Thoracic aorta endothelial cell (primary cell): ENCODE measurements around a stretch of chr15.

DNA sequence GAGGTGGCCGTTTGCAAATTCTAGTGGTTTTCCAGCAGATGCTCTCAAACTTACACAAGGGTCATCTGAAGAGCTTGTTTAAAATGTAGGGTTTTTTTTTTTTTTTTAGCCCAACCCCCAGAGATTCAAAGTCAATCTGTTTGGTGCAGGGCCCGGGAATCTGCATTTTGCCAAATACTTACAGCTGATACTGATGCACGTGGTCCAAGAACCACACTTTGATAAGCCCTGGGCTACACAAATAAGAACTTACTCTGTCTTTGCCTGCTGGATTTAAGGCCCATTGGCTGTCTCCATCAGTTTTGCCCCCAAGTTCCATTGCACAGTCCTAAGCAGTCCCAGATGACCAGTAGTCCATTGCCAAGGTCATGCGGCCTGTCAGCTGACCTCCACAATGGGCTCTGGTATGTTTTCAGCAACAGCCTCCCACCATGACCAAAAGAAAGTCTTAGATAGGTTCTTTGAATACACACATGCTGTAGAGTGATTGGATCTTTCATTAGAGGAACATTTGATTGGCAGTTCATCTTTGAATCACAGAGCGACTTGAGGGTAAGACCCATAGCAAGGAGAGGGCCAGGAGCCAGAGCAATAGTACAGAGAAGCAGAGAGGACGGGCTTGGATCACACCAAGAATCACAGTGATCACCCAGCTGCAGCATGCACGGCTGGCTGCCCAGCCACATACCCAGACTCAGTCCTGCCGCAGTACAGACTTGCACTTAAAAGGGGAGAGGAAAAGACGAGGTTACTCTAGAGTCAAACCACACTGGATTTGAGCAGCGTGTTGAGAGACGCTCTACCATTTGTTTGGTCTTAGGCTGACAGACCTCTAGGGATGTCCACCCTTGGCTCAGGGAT is 50.2 kb downstream of the APH1B start:
- CAGE, long polyA plus RNA, result no peak

DNA sequence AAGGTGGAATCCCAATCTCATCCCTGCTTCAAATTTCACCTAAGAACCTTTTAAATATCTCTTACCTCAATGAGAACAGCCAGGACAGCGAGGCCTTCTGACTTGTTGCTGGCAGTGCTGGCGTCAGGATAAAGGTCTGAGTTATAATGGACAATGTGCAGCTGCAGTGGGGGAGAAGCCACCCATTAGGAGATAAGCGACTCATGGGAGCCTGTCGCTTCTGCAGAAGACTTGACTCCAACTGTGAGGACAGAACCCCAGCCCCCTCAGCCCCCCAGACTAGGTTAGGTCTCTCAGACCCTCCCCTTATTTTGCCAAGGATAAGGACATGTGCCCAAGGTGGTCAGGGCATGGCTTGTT is 39.7 kb downstream of the CA12 start:
- CAGE, long polyA plus RNA, result no peak

GRCh38 chr15:63355410-63355696 is 26.3 kb downstream of the CA12 start:
- CAGE, long polyA plus RNA, result no peak

DNA sequence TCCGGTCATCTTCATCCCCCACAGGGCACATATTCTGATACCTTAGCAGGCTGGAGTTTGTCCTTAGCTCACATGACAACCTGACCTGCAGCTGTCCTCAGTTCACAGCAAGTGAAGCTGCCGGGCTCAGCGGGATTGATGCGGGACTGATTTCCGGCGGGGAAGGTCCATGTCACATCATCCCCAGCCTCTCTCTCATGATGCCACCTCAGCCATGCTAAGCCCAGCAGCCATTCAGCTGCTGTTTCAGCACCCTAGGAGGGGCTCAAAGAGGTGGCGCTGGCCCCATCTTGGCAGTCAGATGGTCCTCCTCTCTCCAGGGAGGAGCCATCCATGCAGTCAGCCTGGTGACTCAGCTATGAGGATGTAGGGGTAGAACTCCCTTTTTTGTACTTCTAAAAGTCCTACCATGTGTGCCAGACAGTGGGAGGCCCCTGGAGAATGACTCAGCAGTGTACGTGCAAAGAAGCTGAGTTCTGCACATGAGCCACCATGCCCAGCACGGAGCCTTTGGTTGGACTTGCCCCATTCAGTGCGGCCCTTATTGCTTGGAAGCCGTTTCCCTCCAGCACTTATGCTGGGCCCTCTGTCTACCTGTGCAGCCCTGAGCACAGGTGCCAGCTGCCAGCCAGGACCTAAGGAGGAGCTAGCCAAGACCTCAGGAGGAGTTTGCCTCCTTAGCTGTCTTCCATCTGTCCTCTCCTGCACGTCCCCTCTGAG is 9.4 kb downstream of the CA12 start:
- CAGE, long polyA plus RNA, result no peak

- CAGE, long polyA plus RNA, result no peak
These were observed 1.2 kb downstream of the CA12 start for GRCh38 chr15:63380521-63380795.

DNA sequence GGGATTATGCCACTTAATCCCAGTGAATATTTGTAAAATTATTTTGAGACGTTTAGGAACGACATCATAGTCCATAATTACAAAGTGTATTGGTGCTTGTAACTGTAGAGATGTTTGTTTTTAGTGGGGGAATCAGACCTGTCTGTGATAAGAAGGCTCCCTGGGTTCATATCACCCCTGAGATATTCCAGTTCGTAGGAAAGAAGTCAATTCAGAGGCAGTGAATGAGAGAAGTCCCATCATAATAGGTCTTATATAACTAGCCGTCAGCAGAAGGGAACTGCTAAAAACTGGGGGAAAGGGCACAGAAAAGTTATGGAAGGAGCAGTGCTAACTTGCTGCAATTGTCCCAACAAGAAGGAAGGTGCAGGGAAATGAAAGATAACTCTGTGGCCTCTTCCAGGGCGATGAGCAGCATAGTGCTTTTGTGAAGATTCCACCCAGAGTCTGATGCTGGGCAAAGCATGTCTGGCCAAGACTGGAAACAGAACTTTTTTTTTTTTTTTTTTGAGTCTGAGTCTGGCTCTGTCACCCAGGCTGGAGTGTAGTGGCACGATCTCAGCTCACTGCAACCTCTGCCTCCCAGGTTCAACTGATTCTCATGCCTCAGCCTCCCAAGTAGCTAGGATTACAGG is 9.1 kb upstream of the CA12 start:
- CAGE, long polyA plus RNA, result no peak

- CAGE, long polyA plus RNA, result no peak
These were observed 14.2 kb upstream of the USP3 start for GRCh38 chr15:63490113-63490616.

DNA sequence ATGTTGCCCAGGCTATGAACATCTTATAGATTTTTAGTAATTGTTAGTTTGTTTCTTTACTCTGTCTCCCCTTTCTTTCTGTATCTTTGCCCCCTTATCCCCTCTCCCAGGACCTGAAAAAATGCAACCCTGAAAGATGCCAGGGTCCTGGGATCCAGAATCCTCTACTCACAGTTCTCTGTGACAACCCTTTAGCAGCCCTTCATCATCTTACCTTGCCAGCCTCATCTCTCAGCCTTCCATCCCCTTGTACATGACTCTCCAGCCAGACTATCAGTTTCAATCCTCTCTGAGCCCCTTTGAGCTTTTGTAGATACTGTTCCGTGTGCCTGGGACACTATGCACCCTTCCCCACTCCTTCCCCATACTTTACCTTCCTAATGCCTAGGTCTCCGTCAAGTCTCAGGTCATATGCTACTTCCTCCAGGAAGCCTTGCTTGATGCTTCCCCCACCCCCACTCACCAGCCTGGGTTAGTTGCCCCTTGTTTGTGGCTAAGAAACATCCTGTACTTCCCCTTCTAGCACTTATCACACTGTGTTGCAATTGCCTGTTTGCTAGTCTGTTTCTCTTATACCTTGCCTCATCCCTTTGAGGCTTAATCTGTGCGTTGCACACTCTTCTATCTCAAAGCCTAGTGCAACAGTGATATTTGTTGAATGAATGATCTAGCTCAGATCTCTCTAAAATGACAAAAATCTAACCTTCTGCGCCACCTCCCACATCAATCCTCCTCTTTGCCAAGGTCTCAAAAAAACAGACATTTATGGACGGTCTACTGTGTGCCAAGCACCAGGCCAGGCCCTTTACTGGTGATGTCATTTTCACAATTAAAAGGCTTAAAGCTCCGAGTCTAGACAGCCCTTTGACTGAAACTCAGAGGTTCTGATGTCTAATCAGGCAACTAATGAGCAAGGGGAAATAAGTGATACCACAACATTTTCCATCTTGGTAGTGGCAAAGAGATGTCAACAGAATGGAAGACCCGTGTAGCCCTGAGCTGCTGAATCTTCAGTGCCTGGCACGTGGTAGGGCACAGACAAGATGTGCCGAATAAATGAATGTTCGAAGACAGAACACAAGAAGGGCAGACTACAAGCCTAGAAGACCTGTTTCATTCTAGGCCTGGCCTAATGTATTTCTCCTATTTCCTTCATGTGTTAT is 6.6 kb upstream of the USP3 start:
- CAGE, long polyA plus RNA, result no peak

DNA sequence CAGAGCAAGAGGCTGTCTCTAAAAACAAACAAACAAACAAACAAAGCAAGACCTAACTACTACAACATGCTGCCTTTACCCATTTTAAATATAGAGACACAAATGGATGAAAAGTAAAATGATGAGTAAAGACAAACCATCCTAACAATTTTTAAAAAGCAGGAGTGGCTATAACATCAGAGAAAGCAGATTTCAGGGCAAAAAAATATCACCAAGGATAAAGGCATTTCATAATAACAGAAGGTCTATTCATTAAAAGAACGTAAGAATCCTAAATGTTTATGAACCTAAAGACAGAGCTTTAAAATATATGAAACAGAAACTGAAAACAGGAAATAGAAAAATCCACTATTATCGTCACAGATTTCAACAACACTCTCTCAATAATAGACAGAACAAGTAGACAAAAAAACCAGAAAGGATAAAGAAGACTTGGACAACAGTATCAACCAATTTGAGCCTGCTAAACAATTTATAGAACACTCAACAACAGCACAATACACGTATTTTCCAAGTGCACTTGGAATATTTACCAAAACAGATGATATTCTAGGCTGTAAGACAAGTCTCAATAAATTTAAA is 71.4 kb downstream of the FBXL22 start:
- CAGE, long polyA plus RNA, result no peak

DNA sequence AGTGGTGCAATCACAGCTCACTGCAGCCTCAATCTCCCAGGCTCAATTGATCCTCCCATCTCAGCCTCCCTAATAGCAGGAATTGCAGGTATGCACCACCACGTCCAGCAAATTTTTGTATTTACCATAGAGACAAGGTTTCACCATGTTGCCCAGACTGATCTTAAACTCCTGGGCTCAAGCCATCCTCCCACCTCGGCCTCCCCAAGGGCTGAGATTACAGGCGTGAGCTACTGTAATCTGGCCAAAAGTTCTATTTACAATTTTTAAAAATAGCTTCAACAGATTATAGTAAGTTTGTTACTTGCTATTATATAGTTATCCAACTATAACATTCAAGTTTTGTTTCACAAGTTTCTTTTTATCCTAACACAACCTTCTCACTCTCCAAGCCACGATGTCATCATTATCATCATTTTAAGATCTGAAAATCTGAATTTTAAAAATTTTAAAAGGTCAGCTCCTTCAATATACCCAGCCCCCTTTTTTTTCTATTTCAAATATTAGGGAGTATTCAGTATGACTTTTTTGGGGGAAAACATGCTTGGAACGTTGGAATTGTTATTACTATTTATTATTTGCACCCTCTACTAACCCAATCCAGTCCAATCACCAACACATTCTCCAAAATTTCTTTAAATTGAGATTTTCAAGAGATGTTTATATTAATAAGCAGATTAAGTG is 2.4 kb downstream of the HERC1 start:
- CAGE, long polyA plus RNA, result no peak

DNA sequence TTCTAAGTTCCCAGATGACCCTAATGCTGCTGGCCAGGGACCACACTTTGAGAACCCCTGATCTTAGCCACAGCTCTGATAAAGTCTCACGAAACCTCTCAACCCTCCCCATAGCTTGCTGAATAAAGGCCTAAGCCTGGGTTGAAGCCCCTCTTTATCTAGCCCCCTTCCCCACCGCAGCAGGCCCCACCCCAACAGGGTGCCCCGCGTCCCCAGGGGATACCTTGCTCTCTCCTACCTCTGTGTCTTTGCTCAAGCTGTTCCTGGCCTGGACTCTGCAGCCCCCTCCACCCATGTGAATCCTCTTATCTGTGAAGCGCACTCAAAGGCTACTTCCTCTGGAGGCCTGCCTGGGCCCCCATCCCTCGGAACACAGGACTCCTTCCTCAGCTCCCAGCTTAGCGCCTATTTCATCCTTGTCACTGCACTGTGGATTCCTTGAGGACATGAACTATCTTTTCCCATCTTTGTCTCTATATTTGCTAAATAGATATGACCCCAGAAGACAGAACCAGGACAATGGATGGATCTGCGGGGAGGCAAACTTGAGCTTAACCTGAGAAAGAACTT is 61.4 kb upstream of the HERC1 start:
- CAGE, long polyA plus RNA, result no peak

- CAGE, long polyA plus RNA, result no peak
These were observed 92.2 kb upstream of the HERC1 start for GRCh38 chr15:63925993-63926336.

DNA sequence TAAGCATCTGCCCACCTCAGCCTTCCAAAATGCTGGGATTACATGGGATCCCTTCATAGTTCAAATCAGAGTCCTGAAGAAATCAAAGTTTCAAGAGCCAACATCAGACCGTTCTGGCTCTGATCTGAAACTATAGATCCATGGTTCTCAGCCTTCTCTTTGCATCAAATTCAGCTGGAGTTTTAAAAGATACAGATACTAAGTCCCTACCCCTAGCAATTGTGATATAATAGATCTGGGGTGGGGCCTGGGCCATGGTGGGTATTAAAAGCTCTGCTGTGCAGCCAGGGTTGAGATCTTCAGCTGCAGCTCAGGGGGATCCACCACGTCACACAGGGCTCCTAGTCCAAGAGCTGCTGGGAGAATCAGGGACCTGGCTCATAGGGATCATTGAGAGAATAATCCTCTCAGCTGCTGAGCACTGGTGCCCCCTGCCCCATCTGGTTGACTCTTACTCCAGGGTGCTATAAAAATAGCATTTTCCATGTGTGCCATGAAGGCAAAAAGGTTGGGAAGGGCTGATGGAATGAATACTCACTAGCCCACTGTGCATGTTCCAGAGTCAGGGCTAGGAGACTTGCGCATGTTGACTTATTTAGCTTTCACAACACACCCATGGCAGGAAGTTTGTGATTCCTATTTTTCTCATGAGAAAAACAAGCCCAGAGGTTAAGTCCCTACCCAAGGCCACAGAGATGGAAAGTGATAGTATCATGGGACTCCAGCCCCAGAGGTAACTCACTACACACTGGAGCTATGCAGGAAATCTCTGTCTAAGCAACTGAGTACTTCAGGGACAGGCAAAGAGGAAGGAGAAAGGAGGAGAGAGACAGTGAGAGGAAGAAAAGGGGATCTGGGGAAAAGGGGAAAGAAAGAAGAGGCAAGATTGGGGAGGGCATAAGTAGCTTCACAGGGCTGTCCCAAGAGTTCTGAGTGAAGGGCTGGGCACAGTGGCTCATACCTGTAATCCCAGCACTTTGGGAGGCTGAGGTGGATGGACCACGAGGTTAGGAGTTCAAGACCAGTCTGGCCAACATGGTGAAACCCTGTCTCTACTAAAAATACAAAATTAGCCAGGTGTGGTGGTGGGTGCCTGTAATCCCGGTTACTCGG is 94.6 kb upstream of the HERC1 start:
- CAGE, long polyA plus RNA, result no peak

GRCh38 chr15:63968544-63969370 is 77.5 kb downstream of the DAPK2 start:
- CAGE, long polyA plus RNA, result no peak

GRCh38 chr15:63969874-63970604 is 76.2 kb downstream of the DAPK2 start:
- CAGE, long polyA plus RNA, result no peak

DNA sequence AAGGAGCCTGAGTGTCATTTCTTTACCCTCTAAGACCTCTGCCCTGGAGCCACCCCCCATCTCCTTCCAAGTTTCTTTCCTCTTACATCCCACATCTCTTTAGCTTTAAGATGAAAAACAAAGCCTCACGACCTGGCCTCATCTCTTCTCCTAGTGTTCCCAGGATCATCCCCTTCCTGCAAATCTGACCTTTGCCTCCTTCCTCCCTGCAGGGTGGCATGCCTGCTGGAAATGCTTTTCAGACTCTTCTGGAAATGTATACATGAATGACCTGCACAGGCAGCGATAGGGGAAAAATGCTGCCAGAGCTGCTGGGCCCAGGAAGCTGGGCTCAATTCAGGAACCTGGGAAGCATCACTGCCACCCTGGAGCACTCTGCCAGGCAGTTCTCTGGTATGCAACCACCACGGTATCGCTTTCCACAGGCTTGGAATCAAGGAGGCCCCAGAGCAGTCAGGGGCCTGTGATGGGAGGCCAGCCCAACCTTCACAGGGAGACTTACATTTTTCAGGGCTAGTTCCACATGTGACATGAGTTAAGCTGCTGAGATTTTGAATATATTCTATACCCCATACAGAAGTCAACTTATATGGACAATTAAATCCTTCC is 67.5 kb downstream of the DAPK2 start:
- CAGE, long polyA plus RNA, result no peak

- CAGE, long polyA plus RNA, result no peak
These were observed 62.7 kb downstream of the DAPK2 start for GRCh38 chr15:63983585-63983954.

GRCh38 chr15:64096939-64097509 is 1.2 kb downstream of the SNX1 start:
- CAGE, long polyA plus RNA, result no peak

GRCh38 chr15:64110987-64111485 is 15.3 kb downstream of the SNX1 start:
- CAGE, long polyA plus RNA, result no peak

DNA sequence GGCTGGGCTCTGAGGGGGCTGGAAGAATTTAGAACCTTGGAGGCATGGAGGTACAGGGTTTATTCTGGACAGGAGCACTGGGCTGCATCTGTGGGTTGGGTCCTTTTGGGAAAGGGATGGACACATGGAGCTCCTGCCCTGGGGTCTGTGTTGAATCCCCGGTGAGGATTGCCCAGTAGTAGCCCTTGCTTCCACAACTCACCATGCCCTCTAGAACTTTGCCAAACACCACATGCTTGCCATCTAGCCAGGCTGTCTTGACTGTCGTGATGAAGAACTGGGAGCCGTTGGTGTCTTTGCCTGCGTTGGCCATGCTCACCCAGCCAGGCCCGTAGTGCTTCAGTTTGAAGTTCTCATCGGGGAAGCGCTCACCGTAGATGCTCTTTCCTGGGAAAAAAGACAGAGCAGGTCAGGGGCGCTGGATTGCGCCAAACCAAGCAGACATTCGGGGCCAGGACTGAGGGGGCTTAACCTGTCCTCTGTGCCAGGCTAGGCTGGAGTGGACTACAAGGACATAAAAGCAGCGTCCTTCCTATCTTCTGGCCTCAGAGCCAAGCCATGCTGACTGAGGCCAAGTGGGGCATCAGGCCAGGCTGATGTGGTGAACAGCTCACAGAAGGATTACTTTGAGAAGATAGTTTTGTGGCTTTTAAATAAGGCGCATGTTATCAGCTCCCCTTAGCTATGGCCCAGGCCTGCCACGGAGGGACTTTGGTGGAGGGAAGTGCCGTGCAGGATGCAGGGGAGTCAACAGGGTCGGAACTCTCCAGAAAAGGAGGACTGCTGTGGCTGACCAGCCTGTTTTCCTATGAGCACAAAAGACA is 5.2 kb downstream of the SNX22 start:
- CAGE, long polyA plus RNA, result no peak